Calu3 (cell line): ENCODE measurements around a stretch of chr9.

- PRO-cap = no peak
These were observed 10.5 kb downstream of the DOCK8 start for GRCh38 chr9:225042-225613.

- PRO-cap = no peak
These were observed 71.7 kb downstream of the DOCK8 start for GRCh38 chr9:286272-286795.

GRCh38 chr9:297056-297422 lies 82.4 kb downstream of the DOCK8 start:
- PRO-cap = no peak

GRCh38 chr9:458480-458889 lies 46.0 kb upstream of the KANK1 start:
- PRO-cap = no peak

DNA sequence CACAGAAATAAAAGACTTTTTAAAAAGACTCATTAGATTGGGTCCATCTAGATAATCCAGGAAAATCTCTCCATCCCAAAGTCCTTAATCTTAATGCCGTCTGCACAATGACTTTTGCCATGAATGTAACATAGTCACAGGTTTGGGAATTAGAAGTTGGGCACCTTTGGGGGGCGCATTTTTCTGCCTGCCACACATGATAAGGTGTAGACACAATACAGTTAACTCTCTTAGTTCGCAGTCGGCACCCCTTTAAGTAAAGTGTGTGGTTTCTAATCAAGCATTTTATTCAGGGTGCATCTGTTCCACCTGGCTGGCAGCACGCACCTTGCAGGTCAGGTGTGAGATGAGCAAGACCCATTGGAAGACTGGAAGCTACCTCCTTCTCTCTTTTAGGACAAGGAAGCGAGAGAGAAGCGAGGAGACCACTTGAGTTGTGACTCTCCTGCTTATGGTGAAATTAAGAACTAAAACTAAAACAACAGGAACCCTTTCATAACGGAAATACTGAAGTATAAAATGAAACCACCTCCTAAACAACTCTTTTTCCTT lies 32.2 kb downstream of the KANK1 start:
- PRO-cap = no peak

DNA sequence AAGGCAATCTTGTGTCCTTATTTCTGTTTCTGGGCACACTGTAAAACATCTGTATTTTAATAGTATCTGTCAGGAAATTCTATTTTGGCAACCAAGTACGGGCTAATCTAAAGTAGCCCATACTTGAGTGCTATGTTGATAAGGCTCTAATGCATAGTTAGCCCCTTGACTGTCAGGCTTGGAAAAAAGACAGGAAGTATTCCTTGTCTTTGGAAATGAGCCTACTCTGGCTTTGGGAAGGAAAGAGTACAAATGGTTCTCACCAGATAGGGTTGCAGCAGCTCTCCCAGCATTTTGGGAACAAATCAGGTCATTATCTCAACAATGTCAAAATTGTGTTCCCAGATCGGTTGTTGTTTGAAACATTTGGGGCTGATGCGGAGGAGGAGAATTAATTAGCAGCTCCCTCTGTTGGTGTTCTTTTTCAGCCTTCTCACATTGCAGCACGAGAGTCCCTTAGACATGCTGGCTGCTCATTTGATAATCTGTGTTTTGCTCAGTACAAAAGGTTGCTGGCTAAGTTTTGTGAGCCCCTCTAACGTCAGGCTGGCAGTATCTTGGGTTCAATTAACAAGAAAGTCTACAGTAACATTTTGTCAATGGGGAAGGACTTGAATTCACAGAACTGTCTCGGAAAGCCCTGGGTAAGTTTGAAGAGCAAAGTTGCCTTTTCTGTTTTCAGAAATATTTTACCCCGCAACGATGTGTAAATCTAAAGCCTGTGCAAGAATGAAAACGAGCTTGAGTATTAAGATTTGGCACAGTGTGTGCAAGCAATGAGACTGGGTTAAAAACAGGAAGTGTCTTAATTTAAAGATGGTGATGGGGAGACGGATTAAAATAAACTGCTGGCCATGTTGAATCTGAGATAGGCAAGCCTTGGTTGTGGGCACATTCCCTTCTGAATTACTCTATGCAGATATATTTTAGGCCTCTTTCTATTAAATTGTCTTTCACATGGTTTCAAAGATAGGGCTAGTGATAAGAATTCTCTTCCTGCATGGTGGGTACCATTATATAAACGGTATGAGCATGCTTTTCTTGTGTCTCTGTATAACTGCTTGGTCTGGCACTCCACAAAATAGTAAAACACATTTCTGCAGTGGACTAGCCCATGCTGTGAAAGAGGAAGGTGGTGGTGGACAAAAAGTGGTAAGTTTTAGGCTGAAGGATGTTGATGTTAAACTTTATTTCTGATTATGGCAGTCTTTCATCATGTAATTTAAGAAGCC lies 42.6 kb downstream of the KANK1 start:
- PRO-cap = no peak

DNA sequence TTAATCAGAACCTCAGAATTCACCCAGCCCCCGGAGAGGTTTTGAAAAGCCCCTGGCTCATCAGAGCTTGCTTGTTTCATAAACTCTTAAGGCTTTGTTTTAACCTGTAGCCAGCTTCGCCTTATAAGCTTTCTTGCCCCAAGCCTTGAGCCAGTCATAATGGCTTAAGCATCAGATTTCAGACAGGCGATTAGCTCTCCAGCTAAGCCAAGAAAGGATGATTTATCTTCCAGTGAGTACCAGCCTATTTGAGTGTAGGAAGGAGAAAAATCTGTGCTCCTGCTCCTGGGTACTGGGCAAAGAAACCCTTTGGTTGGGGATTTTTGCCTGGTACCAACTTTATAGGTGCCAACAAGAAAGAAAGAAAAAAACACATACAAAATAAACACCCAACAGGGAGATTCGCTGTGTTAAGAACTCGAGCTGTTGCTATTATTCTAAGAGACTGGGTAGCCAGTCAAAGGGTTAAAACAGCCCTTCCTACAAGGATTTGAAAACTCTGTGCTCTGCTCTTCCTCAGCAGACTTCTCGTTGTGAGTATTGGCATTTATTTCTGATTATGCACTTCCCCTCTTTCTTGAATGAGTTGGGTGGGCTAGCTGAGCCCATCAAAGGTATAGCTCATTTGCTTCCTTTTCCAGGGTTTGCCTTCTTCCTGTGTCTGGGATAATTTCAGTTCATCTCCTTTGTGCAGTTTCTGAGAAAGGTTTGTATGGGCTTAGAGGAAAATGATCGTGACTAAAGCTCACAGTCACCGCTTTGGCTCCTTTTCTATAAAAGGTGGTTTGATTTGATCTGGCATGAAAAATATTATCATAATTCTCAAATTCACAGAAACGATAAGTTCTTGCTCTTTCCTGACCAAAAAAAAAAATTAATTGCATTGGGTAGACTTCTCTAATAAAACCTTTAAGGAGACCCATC lies 157.2 kb upstream of the DMRT1 start:
- PRO-cap = no peak

DNA sequence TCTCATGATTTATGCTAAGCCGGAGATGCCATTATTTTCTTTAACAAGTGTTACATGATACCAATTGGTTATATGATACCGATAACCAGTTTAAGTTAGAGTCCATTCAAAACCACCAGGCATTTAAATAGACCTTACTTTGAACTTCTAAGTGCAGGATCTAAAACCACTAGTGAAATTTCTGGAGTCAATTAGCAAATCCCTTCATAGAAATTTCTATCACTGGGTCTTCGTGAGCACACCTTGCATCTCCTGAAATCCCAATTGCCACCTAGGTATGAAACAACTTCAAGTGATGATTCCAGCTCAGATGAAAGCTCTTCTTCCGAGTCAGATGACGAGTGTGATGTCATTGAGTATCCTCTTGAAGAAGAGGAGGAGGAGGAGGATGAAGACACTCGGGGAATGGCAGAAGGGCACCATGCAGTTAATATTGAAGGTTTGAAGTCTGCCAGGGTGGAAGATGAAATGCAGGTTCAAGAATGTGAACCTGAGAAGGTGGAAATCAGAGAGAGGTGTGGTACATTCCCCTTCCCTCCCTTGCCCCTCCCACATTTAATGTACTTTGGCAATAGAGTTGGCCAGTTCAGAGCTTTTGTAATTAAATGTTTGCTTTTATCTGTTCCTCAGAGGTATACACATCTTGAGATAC lies 109.3 kb upstream of the DMRT1 start:
- PRO-cap = no peak

- PRO-cap = no peak
These were observed 3.8 kb upstream of the DMRT3 start for GRCh38 chr9:972435-973352.

DNA sequence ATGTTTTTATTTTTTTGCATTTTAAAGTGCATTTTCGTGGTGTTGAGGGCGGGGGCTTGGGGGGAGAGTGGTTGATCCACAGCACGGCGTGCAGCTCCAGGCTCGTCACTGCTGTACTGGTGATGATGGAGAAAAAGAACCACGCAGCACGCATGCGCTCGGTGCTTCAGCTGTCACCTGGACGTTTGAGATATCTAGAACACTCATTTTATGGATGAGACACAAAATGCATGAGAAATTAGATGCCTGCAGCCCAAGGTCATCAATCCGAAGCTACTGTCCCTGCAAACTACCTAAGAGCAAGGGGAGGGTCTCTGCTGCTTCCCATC lies 2.2 kb downstream of the DMRT2 start:
- PRO-cap = no peak

DNA sequence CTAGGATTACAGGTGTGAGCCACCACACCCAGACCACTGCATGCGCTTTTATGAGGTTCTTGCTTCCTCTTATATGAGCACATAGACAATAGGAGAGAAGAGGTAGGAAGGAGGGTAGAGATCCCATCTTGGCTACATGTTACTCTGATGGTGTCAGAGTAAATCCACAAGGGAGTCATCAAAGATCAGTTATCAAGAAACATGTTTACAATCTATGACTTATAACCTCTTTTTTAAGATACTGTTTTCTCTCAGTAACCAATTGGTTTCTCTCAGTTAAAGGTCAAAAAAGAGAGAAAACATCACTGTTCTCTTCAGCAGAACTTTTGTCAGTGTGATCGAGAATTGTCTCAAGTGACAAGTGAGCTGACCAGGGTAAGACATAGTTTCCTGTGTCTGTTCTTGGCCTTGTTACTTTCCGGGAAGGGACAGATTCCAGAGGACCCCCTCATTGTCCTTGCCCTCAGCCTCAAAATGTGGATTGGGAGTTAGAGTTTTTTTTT lies 248.9 kb downstream of the DMRT2 start:
- PRO-cap = no peak

DNA sequence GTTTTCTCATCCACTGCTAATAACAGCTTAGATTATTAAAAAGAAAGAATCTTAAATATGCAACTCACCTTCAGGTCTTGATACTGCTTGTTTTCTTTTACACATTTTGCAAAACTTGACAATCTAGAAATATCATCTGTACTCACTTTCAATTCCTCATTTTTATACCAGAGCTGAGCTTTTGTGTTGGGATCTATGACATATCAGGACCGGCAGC lies 75.7 kb upstream of the SMARCA2 start:
- PRO-cap = no peak

DNA sequence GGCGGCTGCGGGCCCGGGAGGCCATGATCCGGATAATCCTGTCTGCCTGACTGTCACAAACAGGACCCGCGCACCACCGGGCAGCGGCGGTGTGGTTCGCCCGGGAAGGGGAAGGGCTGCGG lies 1.3 kb downstream of the SMARCA2 start:
- PRO-cap = bidirectional peak, plus-strand start outside the sequence, minus-strand start at position 34 of the sequence

GRCh38 chr9:2017264-2017950 lies 2.3 kb downstream of the SMARCA2 start:
- PRO-cap = bidirectional peak, plus-strand start at chr9:2017427, minus-strand start at chr9:2017376

DNA sequence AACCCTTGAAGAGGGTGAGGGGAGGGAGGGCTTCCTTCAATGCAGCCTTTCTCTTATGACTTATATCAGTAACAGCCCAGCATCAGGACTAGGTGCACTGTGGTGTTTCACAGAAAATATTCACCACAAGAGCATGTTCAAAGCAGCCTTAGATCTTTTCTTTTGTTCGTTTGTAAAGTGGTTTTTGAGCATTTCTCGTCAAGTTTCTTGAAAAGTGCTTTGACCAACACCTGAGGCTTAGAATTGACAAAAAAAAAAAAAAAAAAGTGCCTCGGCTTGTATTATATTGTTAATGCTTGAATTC lies 4.1 kb downstream of the SMARCA2 start:
- PRO-cap = no peak

DNA sequence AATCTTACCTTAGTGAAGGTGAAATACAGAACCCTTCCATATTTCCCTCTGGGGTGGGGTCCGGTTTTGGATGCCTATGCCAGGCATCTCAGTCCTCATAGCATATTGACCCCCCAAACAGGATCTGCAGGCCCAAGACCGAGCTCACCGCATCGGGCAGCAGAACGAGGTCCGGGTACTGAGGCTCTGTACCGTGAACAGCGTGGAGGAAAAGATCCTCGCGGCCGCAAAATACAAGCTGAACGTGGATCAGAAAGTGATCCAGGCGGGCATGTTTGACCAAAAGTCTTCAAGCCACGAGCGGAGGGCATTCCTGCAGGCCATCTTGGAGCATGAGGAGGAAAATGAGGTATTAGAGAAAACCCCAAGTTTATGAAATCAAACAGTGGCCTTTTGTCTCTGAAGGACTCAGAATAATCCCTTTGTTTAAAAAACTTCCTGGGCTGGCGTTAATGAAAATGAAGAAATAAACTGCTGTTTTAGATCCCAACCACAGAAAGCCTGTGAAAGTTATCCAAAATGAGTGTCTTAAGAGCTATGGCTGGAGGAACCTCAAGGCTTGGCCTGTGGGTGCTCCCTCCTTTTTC lies 100.6 kb downstream of the SMARCA2 start:
- PRO-cap = no peak

DNA sequence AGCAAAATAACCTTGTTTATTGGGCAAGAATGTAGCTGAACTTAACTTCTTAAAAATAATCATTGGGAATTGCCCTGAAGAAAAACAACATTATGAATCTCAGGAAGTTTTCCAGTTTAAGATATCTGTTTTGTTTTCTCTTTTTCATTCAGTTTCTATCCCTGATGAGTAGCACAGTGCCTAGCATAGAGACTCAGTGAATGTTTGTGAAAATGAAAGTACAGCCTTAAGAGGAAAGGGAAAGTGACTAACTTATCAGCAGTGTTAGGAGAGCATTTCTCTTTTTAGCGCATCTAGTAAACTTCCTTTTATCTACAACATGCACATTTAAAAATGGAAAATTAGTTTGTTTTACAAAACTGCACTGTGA lies 110.7 kb downstream of the SMARCA2 start:
- PRO-cap = no peak

DNA sequence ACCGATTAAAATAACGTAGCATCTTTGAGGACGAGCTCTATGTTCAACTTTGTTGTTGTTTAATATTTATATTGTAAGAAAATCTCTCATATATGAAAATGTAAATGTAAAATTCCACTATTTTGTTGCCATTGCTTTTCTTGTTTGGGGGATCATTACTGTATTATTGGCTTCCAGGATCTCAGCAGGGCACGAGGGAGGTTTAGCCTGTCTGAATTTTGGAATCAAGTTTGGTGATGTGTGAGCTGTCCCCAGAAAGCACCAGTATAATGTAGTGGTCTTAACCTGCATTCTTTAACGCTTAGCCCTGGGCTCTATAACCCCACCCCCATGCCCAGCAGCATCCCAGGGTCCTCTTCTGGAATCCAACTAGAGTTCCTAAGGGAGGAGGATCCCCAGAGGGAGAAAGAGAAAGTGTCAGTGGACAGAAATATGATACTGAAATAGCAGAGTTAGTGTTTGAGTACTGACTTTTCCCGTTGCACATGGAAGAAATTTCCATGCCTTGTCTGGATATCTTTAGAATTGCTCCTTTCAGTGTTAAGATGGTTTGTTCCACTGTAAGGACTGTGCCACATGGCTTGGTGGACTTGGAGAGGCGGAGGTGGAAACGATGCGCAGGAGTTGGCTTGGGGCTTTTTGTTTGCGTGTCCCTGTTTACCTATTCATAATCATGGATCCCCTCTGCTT lies 142.1 kb downstream of the SMARCA2 start:
- PRO-cap = no peak

DNA sequence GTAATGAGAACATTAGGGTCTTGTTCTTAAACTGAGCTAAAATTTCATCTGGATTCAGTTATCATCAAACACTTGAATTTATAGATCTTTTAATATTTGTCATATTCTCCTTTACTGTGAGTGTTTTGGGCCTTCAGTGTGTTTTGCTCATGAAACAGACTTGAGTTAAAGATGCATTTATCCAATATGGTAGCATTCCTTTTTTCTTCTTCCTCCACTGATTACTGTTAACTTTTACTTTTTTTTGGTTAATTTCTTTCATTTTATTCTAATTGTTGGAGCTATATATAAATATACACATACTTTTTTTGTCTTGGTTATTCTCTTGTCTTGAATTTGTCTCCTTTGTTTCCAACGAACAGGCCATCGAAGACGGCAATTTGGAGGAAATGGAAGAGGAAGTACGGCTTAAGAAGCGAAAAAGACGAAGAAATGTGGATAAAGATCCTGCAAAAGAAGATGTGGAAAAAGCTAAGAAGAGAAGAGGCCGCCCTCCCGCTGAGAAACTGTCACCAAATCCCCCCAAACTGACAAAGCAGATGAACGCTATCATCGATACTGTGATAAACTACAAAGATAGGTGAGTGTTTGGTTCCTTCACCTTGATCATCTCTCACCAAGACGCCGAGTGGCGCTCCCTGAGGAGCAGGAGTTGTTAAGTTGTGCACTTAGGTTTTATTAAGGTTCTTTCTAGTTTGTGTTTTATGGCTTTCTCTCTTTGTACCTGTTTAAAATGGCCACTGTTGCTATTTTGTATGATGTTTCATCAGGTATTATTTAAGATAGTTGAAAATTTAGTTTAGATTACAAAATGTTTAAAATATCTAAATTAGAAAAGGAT lies 146.4 kb downstream of the SMARCA2 start:
- PRO-cap = no peak

- PRO-cap = no peak
These were observed 266.0 kb downstream of the SMARCA2 start for GRCh38 chr9:2280800-2281822.